Subcutaneous adipose tissue (tissue), 3 donors: ENCODE measurements around the genes IDE and PDE6C.

- PRO-cap, result bidirectional peak, plus-strand start at chr10:89644171, minus-strand start at chr10:89643914
- RAMPAGE, long total RNA, 3 experiments, result no peak in any of the 3 experiments
These were observed 1.4 kb downstream of the PANK1 start for GRCh38 chr10:89643637-89643982.

DNA sequence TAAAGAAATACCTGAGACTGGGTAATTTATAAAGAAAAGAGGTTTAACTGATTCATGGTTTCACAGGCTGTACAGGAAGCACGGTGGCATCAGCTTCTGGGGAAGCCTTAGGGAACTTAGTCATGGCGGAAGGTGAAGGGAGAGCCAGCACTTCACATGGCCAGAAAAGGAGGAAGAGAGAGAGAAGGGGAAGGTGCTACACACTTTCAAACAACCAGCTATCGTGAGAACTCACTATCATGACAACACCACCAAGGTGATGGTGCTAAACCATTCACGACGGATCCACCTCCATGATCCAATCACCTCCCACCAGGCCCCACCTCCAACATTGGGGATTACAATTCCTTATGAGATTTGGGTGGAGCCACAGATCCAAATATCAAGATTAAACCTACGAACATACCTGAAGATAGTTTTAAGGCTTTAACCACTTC lies 23.9 kb upstream of the PANK1 start:
- PRO-cap, result no peak
- RAMPAGE, long total RNA, 3 experiments, result no peak in any of the 3 experiments

GRCh38 chr10:89837324-89838445 lies 136.3 kb downstream of the KIF20B start:
- PRO-cap, result no peak
- RAMPAGE, long total RNA, 3 experiments, result no peak in any of the 3 experiments

GRCh38 chr10:90145553-90145898 lies 444.1 kb downstream of the KIF20B start:
- PRO-cap, result no peak
- RAMPAGE, long total RNA, 3 experiments, result no peak in any of the 3 experiments

- PRO-cap, result no peak
- RAMPAGE, long total RNA, 3 experiments, result no peak in any of the 3 experiments
These were observed 5.6 kb downstream of the RPP30 start for GRCh38 chr10:90877138-90877922.

DNA sequence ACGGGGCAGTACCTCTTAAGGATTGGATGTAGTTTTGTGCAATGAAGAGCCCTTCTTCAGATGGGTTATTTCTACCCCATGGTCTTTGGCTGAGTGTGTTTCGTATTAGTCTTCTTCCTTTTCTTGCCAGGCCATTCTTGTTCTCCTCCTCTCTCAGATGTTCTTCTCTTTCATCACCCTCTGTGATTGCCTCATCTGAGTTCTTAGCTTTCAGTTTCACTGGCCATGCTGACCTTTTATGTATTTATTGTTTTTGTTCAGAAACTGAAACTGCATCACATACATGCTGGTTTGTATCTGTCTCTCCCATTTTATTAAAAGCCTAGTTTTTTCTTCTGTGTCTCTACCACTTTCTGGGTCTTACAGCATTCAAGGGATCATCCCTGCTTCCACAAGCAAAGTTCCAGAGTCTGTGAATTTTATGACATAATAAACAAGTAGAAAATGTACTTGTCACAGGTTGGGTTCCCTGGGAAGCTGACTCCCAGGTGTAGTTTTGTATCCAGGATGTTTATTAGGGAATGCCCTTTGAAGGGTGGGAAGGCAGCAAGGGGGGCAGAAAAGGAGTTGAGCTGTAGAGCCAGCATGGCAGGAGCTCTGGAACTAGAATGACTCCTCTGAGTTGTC lies 21.6 kb upstream of the PCGF5 start:
- PRO-cap, result no peak
- RAMPAGE, long total RNA, 3 experiments, result no peak in any of the 3 experiments

- PRO-cap, result no peak
- RAMPAGE, long total RNA, 3 experiments, result no peak in any of the 3 experiments
These were observed 106.9 kb downstream of the PPP1R3C start for GRCh38 chr10:91525796-91526539.

DNA sequence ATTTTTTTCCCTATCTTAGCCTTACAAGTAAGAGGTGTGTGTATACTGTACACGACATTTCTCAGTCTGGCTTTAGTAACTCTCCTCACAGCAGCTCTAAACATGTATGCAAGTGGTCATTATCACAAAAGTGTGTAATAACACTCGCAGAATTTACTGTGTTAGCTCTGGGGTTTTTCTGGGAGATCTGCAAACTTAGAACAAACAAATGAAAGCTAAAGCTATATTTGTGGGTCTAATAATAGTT lies 887 bp downstream of the PPP1R3C start:
- PRO-cap, result no peak
- RAMPAGE, long total RNA, 3 experiments, result no peak in any of the 3 experiments

DNA sequence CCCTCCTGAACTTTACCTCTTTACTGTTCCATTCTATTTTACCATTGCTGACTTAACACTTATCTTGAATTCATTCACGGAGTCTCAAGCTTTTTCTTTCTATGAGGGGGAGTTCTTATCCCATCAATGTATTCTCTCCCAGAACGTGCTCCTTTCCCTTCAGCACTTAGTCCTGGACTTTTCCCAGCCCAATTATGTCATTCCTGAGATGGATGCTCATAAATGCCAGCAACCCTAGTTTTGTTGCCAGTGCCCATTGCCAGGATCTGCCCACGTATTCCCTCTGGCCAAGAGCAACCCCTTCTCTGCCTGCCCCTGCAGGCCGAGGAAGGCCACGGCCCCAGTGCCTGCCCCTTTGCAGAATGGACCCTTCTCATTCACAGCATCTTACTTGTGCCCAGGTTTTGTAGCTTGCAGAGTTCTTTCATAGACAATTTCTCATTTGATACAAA lies 67.4 kb upstream of the PPP1R3C start:
- PRO-cap, result no peak
- RAMPAGE, long total RNA, 3 experiments, result no peak in any of the 3 experiments

DNA sequence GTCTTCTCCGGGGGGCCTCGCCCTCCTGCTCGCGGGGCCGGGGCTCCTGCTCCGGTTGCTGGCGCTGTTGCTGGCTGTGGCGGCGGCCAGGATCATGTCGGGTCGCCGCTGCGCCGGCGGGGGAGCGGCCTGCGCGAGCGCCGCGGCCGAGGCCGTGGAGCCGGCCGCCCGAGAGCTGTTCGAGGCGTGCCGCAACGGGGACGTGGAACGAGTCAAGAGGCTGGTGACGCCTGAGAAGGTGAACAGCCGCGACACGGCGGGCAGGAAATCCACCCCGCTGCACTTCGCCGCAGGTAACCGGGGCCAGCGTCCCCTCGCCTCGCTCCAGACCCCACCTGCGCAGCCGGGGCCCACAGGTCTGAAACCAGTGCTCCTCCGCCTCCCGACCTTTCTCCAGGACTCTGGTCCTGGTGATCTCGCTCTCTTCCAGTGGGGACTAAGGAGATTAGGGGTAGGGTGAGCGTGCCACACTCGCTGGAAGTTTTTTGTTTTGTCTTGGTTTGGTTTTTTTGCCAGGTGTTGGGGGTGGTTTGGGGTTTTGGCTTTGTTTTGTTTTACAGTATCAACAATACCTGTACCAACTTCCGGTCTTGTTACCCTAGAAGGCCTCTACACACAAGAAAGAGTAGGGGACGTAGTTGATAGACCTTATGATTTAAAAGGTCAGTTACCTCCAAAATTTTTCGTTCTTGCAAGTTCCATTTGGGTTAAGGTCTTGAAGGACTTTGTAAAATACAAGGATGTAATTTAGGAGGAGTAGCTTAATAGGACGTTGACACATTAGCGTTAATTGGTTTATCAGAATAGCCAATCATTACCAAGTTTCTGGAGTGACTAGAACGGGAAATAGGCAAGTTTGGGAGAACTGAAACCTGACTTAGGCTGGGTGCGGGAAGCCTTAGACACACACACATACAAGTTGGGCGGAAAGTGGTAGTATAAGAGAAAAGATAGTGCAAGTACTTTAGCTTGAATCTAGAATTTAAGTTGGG lies 667 bp downstream of the TNKS2 start:
- PRO-cap, result unidirectional peak, minus-strand start at position 438 of the sequence; bidirectional peak, plus-strand start at position 875 of the sequence, minus-strand start at position 736 of the sequence
- RAMPAGE, long total RNA, 3 experiments, result start-site peak on the plus strand in 1 of 3 experiments, centred at position 130 of the sequence, 28 reads per replicate

GRCh38 chr10:91800208-91800773 lies 2.1 kb downstream of the TNKS2 start:
- PRO-cap, result no peak
- RAMPAGE, long total RNA, 3 experiments, result no peak in any of the 3 experiments

- PRO-cap, result no peak
- RAMPAGE, long total RNA, 3 experiments, result no peak in any of the 3 experiments
These were observed 50.2 kb downstream of the TNKS2 start for GRCh38 chr10:91848349-91848859.

- PRO-cap, result no peak
- RAMPAGE, long total RNA, 3 experiments, result no peak in any of the 3 experiments
These were observed 122.3 kb downstream of the BTAF1 start for GRCh38 chr10:92045715-92046359.

DNA sequence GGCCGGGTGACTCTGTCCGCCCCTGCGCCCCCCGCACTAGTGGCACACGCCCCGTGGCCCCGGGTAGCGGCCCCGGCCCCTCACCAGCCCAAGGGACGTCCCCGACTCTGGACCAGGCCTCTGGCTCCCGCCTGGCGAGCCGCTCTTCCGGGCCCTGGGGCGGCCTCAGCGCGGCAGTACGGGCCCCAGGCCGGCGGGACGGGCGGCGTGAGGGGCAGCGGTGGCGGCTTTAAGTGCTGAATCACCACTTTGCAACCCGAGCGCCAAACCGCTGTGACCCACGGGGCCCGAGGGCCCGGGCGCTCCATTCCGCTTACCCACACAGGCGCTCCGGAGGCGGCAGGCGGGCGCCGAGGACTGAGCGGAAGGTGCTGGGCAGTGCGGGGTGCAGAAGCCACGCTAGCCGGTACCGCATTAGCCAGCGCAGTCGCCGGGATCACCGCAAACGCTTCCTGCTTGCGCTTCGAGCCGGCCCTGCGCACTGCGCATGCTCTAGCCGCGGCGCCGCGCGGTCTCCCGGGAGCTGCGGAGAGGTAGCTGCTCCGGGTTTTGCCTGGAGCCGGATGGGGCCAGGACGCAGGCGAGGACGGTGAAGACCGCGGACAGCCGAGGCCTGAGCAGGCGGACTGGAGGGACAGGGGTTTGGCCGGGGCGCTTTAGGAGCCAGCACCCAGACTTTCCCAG lies at the start of gene IDE:
TSS of gene IDE (minus strand) at position 489 of the 684 bp plus-strand sequence.
- PRO-cap, result bidirectional peak, plus-strand start at position 536 of the sequence, minus-strand start at position 483 of the sequence
- RAMPAGE, long total RNA, 3 experiments, result start-site peak on the minus strand in 3 of 3 experiments, centred at positions 437 to 440 of the sequence, 98 to 137 reads per replicate

DNA sequence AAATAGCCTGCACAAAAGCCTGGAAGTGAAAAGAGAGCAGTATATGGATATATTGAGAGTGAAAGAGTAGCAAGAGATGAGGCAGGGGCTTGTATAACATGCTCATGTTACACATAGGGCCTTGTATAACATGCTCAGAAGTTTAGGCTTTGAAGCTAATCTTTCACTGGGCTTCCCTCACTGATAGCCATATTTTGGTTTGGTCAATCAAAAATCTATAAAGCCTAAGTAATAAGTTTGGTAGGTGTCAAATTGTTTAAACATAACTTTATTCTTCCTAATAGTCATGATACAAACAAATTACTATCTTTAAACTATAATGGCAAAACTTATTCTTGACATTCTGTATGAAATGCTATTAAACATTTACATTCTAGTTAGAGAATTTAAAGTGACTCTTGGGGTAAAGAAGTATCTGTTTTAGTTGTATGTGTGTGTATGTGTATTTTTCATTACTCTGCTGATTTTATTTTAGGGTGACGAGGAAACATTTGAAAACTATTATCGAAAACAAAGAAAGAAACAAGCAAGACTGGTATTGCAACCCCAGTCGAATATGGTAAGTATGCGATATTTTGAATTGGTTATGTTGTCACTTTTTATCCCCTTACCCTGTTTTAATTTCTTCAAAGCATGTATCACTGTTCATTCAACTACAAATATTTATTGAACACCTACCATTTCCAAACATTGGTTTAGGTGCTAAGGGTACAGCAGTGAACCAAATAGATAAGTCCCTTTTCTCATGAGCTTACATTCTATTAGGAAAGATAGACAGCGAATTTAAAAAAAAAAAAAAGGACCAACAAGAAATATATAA lies 79.8 kb downstream of the EXOC6 start:
- PRO-cap, result no peak
- RAMPAGE, long total RNA, 3 experiments, result no peak in any of the 3 experiments

DNA sequence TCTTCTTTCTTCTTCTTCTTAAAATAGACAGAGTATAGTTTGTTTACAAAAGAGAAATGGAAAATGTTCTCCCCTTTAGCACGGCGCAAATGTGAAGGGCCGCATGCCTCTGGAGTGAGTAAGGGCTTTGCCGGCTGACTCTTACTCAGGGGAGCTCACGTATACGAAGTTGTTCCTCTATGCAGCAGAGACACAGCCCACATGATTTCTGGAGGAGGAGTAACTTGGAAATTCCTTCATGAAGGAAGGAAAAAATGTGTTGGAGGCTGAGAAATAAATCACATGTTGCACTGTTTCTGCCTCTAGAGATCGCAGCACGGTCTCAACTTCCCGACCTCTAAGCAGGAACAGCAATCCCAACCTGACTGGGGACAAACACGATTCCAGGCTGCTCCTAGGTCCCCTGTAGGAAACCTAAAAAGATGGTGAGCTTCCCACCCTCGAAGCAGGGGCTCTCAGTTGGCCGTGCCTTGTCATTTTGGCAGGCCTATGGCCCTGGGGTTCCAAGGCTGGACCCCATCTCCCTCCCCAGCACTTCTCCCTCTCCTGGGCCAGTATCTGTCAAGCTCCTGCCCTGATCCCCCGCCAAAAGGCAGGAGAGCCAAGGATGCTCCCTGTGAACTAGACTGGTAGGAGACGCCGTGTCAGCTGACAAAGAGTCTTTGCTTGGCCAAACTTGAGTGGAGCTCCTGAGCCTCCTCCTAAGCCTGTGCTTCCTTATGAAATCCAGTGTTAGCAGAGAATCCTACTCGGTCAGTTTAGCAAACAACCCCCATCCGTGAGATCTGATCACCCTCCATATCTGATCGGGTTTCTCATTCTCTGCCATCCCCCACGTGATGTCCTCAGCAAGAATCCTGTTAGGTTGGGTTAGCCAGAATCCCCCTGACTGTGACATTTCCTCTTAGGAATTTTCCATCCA lies 44.6 kb downstream of the MYOF start:
- PRO-cap, result bidirectional peak, plus-strand start at position 353 of the sequence, minus-strand start outside the sequence; bidirectional peak, plus-strand start at position 729 of the sequence, minus-strand start at position 594 of the sequence
- RAMPAGE, long total RNA, 3 experiments, result no peak in any of the 3 experiments

DNA sequence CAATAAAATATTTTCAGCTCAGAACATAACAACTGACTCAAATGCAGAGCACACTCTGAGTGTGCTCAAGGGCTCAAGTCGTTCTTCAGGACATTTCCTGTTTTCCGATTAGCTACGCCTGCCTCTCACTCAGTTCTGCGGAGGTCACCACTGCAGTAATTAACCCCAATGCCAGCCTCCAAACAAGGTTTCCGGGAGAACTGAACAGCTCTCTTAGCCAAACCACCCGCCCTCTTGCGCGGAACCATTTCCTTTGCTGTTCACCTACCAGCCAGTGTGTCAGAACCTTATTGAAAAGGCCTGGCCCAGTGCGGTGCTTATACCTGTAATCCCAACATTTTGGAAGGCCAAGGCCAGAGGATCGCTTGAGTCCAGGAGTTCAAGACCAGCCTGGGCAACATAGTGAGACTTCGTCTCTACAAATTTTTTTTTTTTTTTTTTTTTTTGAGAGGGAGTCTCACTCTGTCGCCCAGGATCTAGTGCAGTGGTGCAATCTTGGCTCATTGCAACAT lies 19.1 kb downstream of the MYOF start:
- PRO-cap, result no peak
- RAMPAGE, long total RNA, 3 experiments, result no peak in any of the 3 experiments

- PRO-cap, result no peak
- RAMPAGE, long total RNA, 3 experiments, result no peak in any of the 3 experiments
These were observed 12.4 kb downstream of the FFAR4 start for GRCh38 chr10:93578893-93579275.

GRCh38 chr10:93612225-93612761 lies at the start of gene PDE6C:
Gene PDE6C, plus strand, starts transcription at chr10:93612537.
- PRO-cap, result no peak
- RAMPAGE, long total RNA, 3 experiments, result no peak in any of the 3 experiments

DNA sequence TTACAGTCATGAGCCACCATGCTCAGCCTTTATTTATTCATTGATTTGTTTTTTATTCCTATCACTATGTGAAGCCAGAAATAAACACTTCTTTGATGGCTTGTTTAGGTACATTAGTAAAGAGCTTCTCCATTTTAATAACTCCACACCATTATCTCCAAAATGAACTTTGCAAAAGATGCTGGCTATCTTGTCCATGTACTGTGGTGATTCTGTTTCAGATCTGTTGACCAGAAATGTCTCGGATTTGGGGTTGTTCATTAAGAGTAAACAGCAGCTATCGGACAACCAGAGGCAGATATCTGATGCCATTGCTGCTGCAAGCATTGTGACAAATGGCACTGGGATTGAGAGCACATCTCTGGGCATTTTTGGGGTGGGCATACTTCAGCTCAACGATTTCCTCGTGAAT lies 100.5 kb downstream of the NOC3L start:
- PRO-cap, result no peak
- RAMPAGE, long total RNA, 3 experiments, result no peak in any of the 3 experiments